Smooth muscle cell (in vitro differentiated cells): ENCODE measurements around the gene UPF3A.

DNA sequence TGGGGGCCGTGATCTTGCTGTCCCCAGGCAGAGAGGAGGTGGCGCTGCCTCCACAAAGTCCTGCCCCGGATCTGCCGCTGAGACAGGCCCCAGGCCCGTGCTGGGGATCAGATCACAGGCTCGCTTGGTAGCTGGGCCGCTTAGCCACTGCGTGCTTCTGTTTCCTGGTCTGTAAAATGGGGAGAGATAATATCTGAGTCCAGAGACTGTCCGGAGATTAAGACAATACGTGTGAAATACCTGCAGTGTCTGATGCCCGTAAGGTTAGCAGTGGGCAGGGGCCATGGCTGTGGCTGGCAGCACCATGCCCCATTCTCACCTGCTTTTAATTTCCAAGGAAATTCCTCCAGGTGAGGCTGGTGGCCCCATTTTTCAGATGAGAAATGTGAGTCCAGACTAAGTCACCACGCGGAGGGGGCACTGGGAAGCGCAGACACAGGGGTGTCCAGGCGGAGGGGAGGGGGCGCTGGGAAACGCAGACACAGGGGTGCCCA is 3.3 kb downstream of the GRK1 start:
- RAMPAGE, long total RNA, result no peak

DNA sequence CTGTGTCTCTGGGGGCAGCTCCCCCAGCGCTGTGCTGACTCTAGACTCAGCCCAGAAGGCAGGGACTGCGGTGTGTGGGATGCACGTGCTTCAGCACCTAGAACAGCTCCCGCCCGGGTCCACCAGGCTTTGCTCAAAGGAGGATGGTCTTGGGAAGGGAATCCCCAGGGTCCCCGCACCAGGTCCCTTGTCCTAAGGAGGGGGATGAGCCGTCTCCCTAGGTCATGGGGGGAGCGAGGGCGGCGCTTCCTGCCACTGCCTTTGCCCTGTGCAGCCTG is 18.4 kb downstream of the TMEM255B start:
- RAMPAGE, long total RNA, result no peak

DNA sequence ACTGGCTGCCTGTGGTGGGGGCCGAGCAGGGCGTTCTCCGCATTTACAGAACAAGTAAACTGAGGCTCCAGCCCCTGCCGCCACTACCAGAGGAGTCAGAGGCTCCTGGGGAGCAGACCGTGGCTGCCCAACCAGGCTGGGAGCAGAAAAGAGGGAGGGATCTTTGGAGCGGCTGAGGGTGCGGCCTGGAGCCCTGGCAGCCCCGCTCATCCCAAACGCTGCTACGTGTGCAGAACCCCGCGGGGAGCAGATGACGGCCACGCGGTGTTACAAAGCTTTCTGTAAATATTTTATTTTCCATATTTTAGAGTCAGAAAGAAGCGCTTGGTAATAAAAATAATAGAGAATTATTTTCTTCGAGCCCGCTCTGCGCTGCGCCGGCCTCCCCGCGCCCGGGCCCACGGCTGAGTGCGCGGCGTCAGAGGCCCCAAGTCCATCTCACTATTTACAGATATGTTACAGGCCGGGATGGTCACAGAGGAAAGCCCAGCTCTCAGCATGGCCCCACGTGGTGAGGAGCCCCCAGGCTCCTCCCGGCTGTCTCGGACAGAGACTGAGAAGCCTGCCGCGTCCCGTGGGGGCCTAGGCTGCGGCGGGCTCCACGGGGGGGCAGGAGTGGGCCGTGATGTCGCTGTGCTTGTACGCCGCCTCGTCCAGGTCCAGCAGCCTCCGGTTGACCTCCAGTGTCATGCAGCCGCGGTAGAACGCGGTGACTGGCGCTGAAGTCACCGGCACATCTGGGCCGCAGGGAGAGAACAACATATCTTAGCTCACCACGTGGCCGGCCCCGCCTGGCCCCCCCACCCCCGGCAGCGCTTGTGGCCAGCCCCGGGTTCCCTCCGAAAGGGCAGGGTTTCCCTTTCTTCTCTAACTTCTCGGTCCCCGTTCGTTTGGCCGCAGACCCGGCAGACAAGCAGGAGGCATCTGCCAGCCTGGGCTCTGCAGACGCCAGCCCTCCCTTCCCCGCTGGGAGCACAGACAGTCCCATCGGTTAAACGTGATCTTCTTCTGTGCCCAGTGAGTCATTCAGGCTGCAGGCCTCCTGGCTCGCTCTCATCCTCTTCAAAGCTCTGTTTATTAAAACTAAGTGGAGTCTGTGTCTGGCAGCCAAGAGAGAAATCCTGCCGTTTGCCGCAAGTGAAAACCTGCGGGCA is 43.2 kb downstream of the GAS6 start:
- RAMPAGE, long total RNA, result no peak

- RAMPAGE, long total RNA, result no peak
Measured at GRCh38 chr13:113856578-113857196, 7.2 kb downstream of the GAS6 start.

- RAMPAGE, long total RNA, result no peak
Measured at GRCh38 chr13:113859453-113860375, 4.2 kb downstream of the GAS6 start.

GRCh38 chr13:113860376-113860477 is 3.6 kb downstream of the GAS6 start:
- RAMPAGE, long total RNA, result no peak

DNA sequence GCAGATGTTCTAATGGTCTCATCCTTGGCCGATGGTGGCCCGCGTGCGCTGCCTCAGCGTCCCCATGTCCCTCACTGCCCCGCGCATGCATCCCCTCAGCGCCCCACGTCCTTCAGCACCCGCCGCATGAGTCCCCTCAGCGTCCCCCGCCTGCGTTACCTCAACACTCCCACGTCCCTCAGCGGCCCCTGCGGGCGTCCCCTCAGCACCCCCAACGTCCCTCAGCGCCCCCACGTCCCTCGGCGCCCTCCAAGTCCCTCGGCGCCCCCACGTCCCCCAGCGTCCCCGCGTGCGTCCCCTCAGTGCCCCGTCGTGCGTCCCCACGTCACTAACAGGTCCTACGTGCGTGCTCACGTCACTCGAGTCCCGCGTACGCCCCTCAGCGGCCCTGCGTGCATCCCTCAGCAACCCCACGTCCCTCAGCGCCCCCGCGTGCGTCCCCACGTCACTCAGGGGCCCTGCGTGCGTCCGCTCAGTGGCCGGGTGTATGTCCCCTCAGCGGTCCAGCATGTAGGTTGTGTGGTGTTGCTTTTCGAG is 19.4 kb upstream of the GAS6 start:
- RAMPAGE, long total RNA, result no peak

DNA sequence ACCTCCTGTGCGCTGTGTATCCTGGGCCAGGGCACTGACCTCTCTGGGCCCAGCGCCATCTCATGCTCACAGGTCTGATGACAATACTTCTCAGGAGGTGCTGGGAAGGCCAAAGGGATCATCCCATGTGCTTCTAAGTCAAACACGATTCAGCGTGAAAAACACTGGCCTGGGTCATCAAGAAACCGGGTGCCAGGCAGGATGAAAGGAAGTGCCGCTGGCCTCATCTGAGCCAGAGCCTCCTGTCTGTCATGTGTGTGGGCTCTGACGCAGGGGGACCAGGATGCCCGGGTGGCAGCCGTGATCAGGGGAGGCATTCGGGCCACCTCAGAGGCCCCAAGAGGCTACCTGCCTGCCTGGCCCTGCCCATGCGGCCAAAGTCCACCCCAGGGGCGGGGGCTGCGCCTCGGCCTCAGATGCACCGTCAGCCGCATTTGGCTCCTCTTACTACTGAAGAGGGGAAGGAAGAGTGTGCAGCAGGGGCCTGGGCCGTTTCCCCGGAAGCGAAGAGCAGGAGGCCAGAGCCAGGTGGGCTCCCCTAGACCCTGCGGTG is 34.1 kb downstream of the C13orf46 start:
- RAMPAGE, long total RNA, result no peak

DNA sequence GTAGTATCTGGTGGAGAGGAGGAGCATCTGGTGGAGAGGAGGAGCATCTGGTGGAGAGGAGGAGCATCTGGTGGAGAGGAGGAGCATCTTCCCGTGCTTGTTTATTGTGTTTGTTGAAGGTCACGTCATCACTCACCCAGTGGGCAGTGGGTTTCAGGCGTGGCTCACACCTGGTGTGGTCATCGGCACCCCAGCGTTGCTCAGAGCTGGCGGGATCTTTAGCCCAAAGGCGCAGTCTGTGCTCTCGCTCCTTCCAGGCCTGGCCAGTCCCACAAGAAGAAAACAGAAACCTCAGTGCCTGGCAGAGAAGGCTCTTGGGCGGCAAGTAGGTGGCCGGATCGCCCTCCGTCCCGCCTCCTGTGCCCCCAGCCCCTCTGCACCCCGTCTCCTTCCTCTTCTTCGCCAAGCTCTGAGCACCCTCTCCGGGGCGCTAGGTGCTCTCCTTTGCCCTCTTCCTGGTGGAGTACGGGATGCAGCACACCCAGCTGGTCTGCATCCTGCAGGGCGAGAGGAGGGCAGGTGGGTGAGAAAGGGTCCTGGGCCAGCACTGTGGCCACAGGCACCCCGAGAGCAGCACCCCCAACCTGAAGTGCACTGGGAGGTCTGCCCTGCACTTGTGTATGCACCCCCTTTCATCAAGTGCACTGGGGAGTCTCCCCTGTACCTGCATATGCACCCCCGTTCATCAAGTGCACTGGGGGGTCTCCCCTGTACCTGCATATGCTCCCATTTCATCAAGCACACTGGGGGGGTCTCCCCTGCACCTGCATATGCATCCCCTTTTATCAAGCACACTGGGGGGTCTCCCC is 17.3 kb downstream of the C13orf46 start:
- RAMPAGE, long total RNA, result no peak

DNA sequence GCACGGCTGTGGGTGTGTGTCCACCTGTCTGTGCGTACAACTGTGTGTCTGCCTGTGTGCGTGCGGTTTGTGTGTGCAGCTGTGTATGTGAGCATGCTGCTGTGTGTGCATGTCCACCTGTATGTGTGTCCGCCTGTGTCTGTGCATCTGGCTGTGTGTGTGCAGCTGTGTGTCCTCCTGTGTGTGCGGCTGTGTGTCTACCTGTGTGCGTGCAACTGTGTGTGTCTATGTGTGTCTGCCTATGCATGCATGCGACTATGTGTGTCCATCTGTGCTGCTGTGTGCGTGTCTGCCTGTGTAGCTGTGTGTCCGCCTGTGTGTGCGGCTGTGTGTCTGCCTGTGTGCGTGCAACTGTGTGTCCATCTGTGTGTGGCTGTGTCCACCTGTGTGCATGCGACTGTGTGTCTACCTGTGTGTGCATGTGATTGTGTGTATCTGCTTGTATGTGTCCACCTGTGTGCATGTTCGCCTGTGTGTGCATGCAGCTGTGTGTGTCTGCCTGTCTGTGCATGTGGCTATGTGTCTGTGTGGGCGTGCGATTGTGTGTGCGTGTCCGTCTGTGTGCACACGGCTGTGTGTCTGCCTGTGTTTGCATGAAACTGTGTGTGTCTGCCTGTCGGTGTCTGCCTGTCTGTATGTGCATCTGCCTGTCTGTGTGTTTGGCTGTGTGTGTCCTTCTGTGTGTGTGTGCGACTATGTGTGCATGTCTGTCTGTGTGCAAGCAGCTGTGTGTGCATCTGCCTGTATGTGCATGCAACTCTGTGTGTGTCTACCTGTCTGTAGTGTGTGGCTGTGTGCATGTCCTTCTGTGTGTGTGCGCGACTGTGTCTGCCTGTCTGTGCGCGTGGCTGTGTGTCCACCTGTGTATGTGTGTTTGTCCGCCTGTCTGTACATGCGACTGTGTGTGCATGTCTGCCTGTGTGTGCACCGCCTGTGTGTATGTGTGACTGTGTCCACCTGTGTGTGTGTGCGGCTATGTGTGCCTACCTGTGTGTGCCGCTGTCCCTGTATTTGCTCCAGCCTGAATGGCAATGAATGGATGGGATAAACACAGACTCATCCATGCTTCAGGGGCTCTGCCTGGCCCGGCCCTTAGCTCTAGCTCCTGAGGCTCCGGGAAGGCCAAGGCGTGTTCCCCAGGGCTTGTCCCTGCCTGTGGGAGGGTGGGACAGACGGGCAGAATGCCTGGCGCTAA is 57.2 kb upstream of the C13orf46 start:
- RAMPAGE, long total RNA, result no peak

- RAMPAGE, long total RNA, result no peak
Measured at GRCh38 chr13:114032036-114032518, 58.2 kb upstream of the C13orf46 start.

- RAMPAGE, long total RNA, result no peak
Measured at GRCh38 chr13:114053133-114053642, 79.2 kb downstream of the RASA3 start.

DNA sequence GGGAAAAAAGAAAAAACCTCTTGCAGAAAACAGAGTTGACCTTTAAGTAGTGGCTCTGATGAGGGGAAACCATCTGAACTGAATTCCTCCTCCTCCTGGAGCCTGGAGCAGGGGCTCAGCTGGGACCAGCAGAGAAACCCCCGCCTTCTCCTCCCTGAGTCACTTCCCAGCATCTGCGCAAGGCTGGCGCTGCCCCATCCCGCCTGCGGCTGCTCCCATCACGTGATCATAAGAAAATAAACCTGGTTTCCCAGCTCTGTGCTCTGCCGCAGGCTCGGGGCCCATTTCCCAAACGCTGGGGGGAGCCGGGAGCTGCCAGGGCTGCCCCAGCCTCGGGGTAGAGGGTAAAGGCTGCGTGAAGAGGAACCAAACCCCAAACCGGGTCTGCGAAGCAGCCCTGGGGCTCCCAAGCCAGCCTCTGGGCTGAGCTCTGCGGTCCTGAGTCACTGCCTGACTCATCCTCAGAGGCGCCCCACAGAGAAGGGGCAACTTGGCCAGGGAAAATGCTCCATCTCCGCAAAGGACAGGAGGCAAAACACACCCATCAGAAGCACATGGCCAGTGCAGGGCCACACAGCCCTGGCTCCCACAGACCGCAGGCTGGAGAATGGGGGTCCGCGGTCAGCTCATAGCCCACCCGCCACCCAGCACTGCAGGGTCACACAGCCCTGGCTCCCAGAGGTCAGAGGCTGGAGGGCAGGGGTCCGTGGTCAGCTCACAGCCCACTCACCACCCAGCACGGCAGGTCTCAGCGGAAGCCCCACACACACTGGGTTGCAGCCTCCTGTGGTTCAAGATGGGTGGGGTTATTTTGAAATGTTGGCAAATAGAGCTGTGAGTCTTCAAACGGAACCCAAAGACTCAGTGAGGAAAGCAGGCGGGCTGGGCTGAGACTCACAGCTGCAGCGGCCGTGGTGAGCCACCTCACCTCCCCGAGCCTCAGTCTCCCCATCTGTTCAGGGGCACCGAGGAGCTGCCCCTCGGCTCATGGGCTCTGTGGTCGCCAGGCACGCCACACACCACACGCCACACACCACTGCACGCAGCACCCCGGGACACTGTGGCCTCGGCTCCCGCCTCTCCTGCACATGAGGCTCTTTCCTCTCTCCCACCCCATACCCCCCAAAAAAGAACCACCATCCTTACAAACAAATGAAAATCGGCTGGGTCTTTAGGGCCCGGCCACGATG is 67.0 kb downstream of the RASA3 start:
- RAMPAGE, long total RNA, result no peak

DNA sequence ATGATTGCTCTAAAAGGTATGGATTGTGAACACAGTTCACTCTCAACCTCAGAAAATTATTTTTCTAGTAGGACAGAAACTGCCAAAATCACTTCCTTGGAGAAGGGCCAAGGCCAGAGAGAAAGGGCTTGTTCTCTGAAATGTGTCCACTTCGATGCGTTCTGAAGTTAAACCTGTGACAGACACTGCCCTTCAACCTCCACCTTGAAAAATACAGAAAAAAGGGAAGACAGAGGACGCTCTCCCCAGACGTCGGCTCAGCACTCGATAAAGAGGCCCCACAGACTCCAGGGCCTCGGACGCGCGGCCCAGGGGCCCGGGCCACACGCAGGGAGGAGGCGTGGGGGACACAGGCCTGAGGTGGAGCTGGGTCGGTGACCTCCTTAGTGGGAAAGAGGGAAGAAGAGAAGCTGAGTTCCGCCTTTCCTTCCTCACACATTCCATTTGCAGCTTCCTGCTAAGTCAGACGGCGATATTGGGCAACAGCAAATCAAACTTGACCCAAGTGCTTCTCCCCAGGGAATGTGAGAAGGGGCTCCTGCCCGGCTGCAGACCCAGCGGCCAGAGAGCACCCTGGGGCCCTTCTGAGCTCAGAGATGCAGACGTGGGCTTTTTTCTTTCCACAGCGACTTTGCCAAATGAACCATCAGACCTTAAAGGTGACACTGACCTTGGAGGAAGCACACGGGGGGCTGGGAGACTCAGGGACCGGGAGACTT is 63.5 kb downstream of the RASA3 start:
- RAMPAGE, long total RNA, result no peak

GRCh38 chr13:114150854-114151342 is 18.5 kb upstream of the RASA3 start:
- RAMPAGE, long total RNA, result no peak

GRCh38 chr13:114167380-114167755 is 11.7 kb upstream of the CFAP97D2 start:
- RAMPAGE, long total RNA, result no peak

- RAMPAGE, long total RNA, result no peak
Measured at GRCh38 chr13:114281096-114281710, at the start of gene UPF3A. Gene UPF3A (plus strand): TSS chr13:114281601.

GRCh38 chr13:114285752-114286652 is 4.6 kb downstream of the UPF3A start:
- RAMPAGE, long total RNA, result no peak

DNA sequence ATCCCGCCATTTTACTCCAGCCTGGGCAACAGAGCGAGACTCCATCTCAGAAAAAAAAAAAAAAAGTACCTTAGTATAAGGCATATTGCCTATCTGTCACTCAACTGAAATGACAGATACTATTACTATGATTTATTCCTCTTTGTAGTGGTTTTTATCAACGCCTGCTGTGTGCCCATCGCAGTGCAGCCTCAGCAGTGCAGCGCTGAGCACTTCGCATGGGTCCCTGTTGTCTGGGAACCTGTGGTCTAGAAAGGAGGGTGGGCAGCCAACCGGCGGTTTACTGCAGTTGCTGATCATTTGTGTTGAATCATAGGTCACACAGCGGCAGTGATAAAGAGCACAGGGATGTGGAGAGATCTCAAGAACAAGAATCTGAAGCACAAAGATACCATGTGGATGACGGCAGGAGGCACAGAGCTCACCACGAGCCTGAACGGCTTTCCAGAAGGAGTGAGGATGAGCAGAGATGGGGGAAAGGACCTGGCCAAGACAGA is 12.8 kb upstream of the CHAMP1 start:
- RAMPAGE, long total RNA, result no peak

DNA sequence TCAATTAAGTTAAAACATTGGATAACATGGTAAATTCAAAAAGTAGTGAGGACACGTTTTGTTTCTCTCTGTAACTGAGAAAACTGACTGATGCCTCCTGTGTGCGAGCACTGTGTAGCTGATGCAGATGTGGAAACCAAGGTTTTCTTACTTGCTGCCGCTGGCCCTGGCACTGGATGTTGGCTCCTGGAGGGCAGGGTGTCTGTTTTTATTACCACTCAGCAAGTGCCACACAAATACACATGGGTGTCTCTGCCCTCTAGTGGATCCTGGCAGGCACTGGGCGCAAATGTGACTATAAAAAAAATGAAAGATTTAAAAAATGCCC is 25.4 kb downstream of the CHAMP1 start:
- RAMPAGE, long total RNA, result no peak